ENCODE data around the genes PPP4R4 and SERPINA1.

- PRO-cap: no peak
These were observed 16.3 kb downstream of the ASB2 start for GRCh38 chr14:93959898-93960647.

GRCh38 chr14:93982366-93982954, 6.1 kb upstream of the ASB2 start:
- PRO-cap: no peak

- PRO-cap: no peak
These were observed 18.8 kb downstream of the DDX24 start for GRCh38 chr14:94062163-94062648.

- PRO-cap: no peak
These were observed 2.7 kb downstream of the DDX24 start for GRCh38 chr14:94078270-94078712.

GRCh38 chr14:94078762-94079768, 1.9 kb downstream of the DDX24 start:
- PRO-cap: no peak

DNA sequence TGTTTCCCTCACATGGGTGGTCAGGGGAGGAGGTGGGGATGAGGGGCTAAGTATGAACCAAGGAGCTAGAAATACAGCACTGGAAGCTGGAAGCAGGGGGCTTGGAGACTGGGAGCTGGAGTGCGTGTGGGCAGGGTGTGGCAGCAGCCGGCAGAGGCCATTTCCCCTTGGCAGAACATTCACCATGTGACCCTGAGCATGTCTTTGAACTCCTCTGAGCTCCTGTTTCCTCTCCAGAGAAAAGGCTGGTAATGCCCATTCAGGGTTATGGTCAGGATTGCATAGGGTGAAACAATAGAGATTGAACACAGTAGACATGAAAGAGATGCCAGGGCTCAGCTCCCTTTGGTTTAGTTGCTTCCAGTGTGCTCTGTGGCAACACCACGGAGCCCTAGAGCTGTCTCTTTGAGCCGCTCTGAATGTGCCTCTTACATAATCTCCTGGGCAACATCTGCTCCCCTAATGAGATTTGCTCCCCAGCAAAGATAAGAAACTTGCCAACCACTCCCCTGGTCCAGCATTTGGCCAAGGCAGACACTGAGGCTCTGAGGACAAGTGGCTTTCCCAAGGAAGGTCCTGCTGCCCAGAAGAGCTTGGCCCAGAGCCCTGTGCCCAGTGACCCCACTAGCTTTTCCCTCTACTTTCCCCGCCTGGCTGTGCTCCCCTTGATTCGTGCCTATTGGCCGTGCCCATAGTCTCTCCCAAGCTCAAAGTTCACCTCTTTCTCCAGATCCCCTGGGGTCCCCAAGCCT, 14.3 kb downstream of the IFI27L2 start:
- PRO-cap: unidirectional peak, plus-strand start at position 80 of the sequence

- PRO-cap: no peak
These were observed 13.0 kb downstream of the IFI27L2 start for GRCh38 chr14:94116277-94116900.

DNA sequence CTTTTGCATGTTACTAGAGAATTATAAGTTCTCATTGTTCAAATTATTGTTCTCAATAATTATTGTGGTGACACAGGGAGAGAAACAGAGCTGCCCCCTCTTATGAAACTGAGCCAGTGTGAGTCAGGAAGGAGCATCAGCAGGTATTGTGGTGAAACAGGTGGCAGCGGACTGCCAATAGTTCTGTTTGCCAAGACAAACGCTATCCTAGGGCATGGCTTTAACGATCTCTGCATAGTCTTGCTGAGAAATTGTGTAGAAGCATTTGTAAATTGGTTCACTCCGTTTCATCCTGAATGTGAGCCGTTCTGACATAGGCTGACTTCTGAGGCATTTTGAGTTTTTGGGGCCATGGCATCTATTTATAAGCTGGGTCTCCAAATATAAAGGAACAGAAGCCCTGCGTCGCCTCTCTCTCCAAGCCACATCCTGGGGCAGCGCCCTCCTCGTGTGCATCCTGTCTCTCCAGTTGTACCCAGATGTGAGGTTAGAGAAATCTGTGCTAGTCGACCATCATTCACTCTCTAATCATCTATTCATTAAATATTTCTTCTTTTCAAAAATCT, 15.8 kb upstream of the PPP4R4 start:
- PRO-cap: no peak

- PRO-cap: no peak
These were observed at the start of gene PPP4R4 for GRCh38 chr14:94173366-94174493. Gene PPP4R4 (plus strand): TSS chr14:94174322.

- PRO-cap: no peak
These were observed 32.1 kb upstream of the SERPINA6 start for GRCh38 chr14:94355248-94355589.

DNA sequence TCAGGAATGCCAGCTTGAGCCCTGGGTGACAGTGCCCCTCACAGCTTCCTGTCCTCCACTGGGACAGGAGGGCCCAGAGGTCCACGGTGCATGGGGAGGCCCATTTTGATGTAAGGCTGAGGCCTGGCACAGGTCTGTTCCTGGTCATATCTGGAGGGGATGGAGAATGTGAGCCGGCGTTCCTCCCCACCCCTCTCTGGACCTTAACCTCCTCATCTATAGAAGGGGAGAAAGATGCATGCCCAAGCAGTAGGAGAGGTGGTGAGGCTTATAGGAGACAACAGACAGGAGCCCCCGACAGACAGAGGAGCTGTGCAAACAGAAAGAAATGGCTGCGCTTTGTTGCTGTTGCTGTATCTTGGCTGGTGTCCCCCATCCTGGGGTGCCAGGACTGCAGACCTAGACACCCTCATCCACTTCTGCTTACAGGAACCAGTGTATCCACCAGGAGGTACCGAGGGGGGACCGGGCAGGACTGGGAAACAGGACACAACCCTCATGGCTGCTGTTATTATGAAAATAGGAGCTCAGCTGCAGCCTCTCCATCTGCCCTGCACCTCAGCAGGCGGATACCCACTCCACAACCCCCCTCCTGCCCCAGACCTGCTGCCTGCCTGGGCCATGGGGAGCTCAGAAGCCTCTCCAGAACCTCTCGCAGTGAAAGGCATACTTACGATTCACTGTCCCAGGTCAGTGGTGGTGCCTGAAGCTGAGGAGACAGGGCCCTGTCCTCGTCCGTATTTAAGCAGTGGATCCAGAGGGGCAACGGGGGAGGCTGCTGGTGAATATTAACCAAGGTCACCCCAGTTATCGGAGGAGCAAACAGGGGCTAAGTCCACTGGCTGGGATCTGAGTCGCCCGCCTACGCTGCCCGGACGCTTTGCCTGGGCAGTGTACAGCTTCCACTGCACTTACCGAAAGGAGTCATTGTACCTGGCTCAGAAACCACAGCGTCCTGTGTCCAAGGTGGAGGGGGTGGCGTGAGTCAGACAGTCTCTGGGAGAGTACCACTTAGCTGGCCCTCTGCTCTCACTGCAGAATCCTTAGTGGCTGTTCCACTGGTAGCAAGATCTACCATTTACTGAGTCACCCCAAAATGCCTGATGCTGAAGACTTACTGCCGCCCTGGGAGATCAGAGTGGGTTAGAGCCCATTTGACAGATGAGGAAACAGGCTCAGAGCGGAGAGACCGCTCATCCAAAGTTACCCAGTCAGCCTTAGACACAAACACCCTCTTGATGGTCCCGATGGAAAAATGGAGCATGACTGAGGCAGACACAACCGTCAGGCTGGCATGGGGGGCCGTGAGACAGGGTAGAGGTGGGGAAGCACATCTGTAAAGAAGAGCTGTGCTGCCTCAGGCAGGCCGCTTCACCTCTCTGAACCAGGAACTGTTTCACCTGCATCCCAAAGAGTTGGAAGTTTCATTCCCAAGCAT, at the start of gene SERPINA1:
TSS of gene SERPINA1 (minus strand) at position 717 of the 1,438 bp plus-strand sequence.
- PRO-cap: no peak

DNA sequence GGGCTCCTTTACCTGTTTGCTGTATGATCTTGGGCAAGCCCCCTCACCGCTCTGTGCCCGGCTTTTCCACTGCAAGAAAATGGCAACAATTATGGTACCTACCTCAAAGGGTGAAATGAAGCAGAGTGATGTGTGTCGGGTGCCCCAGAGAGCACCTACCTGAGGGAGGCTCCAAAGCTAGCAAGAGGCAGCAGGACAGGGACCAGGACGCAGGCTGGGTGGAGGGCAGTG, 1.9 kb downstream of the SERPINA3 start:
- PRO-cap: no peak

- PRO-cap: no peak
These were observed 77.3 kb downstream of the SERPINA3 start for GRCh38 chr14:94689467-94689921.

DNA sequence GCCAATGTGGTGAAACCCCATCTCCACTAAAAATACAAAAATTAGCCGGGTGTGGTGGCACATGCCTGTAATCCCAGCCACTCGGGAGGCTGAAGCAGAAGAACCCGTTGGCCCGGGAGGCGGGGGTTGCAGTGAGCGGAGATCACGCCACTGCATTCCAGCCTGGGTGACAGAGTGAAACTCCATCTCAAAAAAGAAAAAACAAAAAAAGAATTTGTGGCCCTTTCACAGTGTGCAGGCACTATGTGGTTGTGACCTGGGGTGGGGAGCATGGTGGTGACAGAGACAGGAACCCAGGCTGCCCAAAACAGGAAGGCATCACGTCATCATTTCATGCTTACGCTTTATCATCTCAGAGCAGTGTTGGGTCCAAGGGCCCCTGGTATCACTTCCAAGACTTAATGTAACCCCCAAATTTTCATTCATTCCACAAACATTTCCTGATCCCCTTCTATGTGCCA, 175.7 kb upstream of the GSC start:
- PRO-cap: no peak

DNA sequence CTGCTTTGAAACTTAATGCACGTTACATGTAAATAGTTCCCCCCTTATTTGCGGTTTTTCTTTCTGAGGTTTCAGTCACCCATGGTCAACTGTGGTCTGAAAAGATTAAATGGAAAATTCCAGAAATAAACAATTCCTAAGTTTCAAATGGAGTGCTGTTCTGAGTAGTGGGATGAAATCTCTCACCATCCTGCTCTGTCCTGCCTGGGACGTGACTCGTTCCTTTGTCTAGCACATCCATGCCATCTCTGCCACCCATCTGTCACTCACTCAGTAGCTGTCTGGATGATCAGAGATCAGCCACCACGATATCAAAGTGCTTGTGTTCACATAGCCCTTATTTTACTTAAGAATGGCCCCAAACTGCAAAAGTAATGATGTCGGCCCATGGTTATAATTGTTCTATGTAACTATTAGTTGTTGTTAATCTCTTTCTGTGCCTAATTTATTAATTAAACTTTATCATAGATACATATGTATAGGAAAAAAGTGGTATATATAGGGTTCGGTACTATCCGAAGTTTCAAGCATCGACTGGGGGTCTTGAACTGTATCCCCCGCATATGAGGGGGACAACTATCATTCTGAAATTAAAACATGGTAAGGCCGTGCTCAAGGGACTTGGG, 51.4 kb upstream of the DICER1 start:
- PRO-cap: no peak

- PRO-cap: no peak
These were observed 63.6 kb downstream of the CLMN start for GRCh38 chr14:95256029-95256620.

DNA sequence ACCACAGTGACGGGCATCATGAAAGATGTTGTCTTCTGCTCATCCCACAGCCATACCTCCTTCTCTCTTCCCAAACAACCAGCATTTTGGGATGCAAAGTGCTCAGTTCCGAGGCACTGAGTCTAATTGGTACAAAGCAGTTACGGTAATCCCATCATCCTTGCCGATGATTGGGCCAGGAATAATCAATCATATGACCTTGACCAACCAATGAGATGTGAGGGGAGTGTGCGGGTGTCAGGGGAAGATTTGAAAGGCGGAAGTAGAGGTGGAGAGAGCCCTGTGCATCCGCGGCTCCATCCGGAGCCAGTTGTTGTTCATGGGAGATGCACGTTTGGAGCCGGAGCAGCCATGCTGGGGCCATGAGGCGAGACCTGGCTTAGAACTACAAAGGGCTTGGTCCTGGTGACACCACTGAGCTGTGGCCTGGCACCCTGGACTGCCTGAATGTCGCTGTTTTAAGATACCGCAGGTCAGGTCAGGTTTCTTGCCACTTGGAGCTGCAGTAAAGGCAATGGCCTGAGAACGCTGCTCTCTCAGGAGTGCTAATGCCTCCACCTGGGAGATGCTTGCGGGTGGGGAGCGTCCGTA, 67.2 kb downstream of the SYNE3 start:
- PRO-cap: no peak

GRCh38 chr14:95465871-95466452, 50.5 kb downstream of the SYNE3 start:
- PRO-cap: no peak

GRCh38 chr14:95517966-95518280, 1.5 kb upstream of the SYNE3 start:
- PRO-cap: no peak

- PRO-cap: no peak
These were observed 12.8 kb downstream of the GLRX5 start for GRCh38 chr14:95547437-95548313.